ENCODE measurements around the genes ZMIZ1 and ZCCHC24.

GRCh38 chr10:77286727-77287197, 350.8 kb downstream of the KCNMA1 start:
- PRO-cap = no peak
CAGE:
- cytosol, long polyA minus RNA = no peak
- cytosol, long polyA plus RNA = no peak
- long polyA plus RNA = no peak
- nucleus, long polyA minus RNA = no peak
- nucleus, long polyA plus RNA = no peak

- PRO-cap = no peak
CAGE:
- cytosol, long polyA minus RNA = no peak
- cytosol, long polyA plus RNA = no peak
- long polyA plus RNA = no peak
- nucleus, long polyA minus RNA = no peak
- nucleus, long polyA plus RNA = no peak
These were observed 272.0 kb downstream of the KCNMA1 start for GRCh38 chr10:77365538-77366116.

- PRO-cap = no peak
CAGE:
- cytosol, long polyA minus RNA = no peak
- cytosol, long polyA plus RNA = no peak
- long polyA plus RNA = no peak
- nucleus, long polyA minus RNA = no peak
- nucleus, long polyA plus RNA = no peak
These were observed 220.3 kb downstream of the KCNMA1 start for GRCh38 chr10:77417309-77417782.

GRCh38 chr10:77496660-77497245, 140.9 kb downstream of the KCNMA1 start:
- PRO-cap = no peak
CAGE:
- cytosol, long polyA minus RNA = no peak
- cytosol, long polyA plus RNA = no peak
- long polyA plus RNA = no peak
- nucleus, long polyA minus RNA = no peak
- nucleus, long polyA plus RNA = no peak

DNA sequence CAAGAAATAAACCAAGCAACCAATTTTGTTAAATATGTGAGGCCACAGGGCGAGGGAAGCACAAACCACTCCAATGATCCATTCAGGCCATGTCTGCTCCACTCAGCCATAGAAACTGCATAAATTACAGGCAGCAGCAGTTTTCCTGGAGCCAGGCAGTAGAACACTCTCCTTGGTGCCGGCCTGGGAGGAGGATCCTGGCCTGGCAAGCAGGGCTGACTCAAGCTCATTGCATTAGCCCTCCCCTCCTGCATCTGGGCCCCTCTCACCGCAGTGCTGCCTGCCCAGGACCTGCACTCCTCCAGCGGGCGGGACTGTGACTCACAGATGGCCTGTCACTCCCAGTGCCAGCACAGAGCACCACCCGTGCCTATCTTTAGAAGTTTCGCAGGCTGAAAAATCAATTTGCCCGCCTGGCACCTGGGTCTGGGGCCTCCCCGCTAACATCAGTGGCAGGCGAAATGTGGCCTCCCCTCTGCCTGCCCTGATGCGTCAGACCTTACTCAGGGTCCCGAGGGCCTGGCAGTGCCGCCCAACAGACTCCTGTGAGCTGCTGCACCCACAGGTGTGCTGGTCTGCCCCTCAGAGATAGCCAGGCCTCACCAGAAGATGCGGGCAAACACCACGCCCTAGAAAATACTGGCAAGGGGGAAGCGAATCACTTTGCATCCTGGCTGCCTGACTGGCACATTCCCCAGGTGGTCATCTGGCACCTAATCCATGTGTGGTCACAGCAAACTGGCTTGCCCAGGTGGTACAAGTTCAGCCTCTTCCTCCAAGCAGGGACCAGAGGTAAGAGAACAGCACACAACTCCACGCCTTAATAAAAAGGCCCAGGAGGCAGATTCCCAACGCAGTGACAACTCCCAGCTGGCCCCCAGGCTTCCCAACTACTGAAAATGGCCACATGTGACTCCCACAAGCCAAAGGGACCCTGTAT, 123.7 kb downstream of the KCNMA1 start:
- PRO-cap = no peak
CAGE:
- cytosol, long polyA minus RNA = no peak
- cytosol, long polyA plus RNA = no peak
- long polyA plus RNA = no peak
- nucleus, long polyA minus RNA = no peak
- nucleus, long polyA plus RNA = no peak

- PRO-cap = no peak
CAGE:
- cytosol, long polyA minus RNA = no peak
- cytosol, long polyA plus RNA = no peak
- long polyA plus RNA = no peak
- nucleus, long polyA minus RNA = no peak
- nucleus, long polyA plus RNA = no peak
These were observed 99.6 kb downstream of the KCNMA1 start for GRCh38 chr10:77537543-77538834.

GRCh38 chr10:77638346-77638838, 784 bp upstream of the KCNMA1 start:
- PRO-cap = no peak
CAGE:
- cytosol, long polyA minus RNA = no peak
- cytosol, long polyA plus RNA = no peak
- long polyA plus RNA = no peak
- nucleus, long polyA minus RNA = no peak
- nucleus, long polyA plus RNA = no peak

DNA sequence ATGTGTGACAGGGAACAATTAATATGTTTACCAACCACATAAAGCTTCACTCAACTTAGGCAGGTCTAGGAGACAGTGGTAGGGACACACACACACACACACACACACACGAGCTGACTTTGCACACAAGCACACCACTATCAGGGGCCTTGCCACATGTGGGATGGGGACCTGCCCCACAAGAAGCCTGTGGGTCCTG, 70.3 kb downstream of the DLG5 start:
- PRO-cap = no peak
CAGE:
- cytosol, long polyA minus RNA = no peak
- cytosol, long polyA plus RNA = no peak
- long polyA plus RNA = no peak
- nucleus, long polyA minus RNA = no peak
- nucleus, long polyA plus RNA = no peak

DNA sequence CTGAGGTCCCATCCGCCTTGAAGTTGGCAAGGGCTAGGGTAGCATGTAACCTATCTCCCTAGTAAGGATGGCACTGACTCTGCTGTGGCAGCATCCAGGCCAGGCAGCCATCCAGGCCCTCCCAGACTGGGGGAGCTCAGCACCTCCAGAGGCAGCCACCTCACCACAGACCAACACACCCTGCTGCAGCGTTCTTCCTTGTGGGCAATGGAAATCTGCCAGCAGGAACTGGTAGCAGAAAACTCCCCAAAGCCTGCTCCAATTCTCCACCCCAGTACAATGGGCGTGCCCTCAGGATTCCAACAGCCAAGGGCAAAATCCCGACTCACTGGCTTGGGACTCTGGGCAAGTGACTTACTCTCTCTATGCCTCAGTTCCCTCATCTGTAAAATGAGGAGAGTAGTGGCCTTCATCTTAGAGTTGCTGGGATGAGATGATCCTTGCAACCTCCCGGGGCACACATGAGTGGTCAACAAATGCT, 27.4 kb downstream of the DLG5 start:
- PRO-cap = no peak
CAGE:
- cytosol, long polyA minus RNA = no peak
- cytosol, long polyA plus RNA = no peak
- long polyA plus RNA = no peak
- nucleus, long polyA minus RNA = no peak
- nucleus, long polyA plus RNA = no peak

GRCh38 chr10:78035035-78036128, 1.7 kb downstream of the RPS24 start:
- PRO-cap = no peak
CAGE:
- cytosol, long polyA minus RNA = no peak
- cytosol, long polyA plus RNA = start-site peak on the plus strand at chr10:78035517-78035591, 1,228 and 1,162 reads in 2 replicates
- long polyA plus RNA = no peak
- nucleus, long polyA minus RNA = no peak
- nucleus, long polyA plus RNA = no peak

DNA sequence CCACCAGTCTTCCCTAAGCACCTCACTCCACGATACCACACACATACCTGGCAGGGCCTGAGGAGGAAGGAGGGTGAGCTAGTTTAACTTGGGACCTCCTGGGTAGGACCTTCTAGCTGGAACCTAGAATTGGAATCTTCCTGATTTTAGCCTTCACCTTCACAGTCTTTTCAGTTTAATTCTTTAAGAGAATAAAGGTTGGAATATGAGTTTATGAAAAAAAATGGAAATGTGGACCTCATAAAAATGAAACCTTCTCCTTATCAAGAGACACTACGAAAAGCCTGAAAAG, 374.8 kb upstream of the ZMIZ1 start:
- PRO-cap = no peak
CAGE:
- cytosol, long polyA minus RNA = no peak
- cytosol, long polyA plus RNA = no peak
- long polyA plus RNA = no peak
- nucleus, long polyA minus RNA = no peak
- nucleus, long polyA plus RNA = no peak

- PRO-cap = bidirectional peak, plus-strand start at chr10:78974368, minus-strand start at chr10:78974237
CAGE:
- cytosol, long polyA minus RNA = no peak
- cytosol, long polyA plus RNA = no peak
- long polyA plus RNA = no peak
- nucleus, long polyA minus RNA = no peak
- nucleus, long polyA plus RNA = no peak
These were observed 94.8 kb upstream of the ZMIZ1 start for GRCh38 chr10:78973979-78974398.

DNA sequence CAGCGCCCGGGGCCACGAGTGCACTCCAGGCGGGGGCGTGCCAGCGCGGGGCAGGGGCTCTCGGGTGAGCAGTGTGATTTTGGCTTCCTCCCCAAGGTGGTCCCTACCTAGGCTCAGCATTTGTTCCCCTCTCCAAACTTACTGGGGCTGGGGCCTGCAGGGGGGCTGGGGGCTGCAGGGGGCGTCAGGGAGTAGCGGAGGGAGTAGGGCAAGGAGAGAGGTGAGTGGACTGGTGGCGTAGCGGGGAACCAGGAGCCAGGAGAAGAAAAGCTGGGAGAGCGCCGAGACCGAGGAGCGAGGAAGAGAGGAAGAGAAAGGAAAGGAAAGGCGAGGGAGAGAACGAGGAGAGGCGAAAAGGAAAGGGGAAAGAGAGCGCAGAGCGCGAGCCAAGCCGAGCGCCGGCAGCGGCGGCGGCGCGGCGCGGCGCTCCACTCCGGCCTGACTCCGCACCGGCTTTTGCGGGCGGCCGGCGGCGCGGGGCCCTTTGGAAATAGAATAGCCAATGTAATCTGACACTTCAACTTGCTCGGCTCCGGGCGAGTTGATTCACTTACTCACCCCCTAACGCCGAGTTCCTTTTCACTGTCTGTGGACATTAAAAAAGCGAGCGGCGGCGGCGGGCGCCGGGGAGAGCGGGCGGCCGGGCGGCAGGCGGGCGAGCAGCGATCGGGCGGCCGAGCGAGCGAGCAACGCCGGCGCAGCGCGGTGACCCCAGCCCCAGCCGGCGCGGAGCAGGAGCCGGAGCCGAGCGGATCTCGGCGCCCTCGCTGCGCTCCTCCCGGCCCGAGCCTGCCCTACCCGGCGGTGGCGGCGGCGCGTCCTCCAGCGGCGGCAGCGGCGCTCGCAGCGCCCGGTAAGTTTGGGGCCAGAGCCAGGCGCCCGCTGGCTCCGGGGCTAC, at the start of gene ZMIZ1:
Gene ZMIZ1 (plus strand): TSS at position 549 of the 898 bp plus-strand sequence.
- PRO-cap = bidirectional peak, plus-strand start at position 606 of the sequence, minus-strand start at position 430 of the sequence
CAGE:
- cytosol, long polyA minus RNA = start-site peak on the plus strand centred at position 558 of the sequence, 29 bp wide, 116 reads
- cytosol, long polyA plus RNA = start-site peak on the plus strand centred at position 553 of the sequence, 103 bp wide, 61 and 155 reads in 2 replicates
- long polyA plus RNA = start-site peak on the plus strand centred at position 609 of the sequence, 194 bp wide, 155 and 255 reads in 2 replicates
- nucleus, long polyA minus RNA = start-site peak on the plus strand centred at position 572 of the sequence, 27 bp wide, 984 reads
- nucleus, long polyA plus RNA = start-site peak on the plus strand centred at position 649 of the sequence, 276 bp wide, 233 and 157 reads in 2 replicates

GRCh38 chr10:79148169-79149273, 79.8 kb downstream of the ZMIZ1 start:
- PRO-cap = bidirectional peak, plus-strand start at chr10:79149046, minus-strand start at chr10:79148945
CAGE:
- cytosol, long polyA minus RNA = no peak
- cytosol, long polyA plus RNA = no peak
- long polyA plus RNA = no peak
- nucleus, long polyA minus RNA = no peak
- nucleus, long polyA plus RNA = no peak

- PRO-cap = no peak
CAGE:
- cytosol, long polyA minus RNA = no peak
- cytosol, long polyA plus RNA = no peak
- long polyA plus RNA = no peak
- nucleus, long polyA minus RNA = start-site peak on the minus strand at chr10:79223388-79223434, 6 reads
- nucleus, long polyA plus RNA = no peak
These were observed 123.9 kb upstream of the PPIF start for GRCh38 chr10:79222854-79224194.

- PRO-cap = no peak
CAGE:
- cytosol, long polyA minus RNA = no peak
- cytosol, long polyA plus RNA = no peak
- long polyA plus RNA = no peak
- nucleus, long polyA minus RNA = no peak
- nucleus, long polyA plus RNA = no peak
These were observed 82.4 kb upstream of the PPIF start for GRCh38 chr10:79264649-79265392.

DNA sequence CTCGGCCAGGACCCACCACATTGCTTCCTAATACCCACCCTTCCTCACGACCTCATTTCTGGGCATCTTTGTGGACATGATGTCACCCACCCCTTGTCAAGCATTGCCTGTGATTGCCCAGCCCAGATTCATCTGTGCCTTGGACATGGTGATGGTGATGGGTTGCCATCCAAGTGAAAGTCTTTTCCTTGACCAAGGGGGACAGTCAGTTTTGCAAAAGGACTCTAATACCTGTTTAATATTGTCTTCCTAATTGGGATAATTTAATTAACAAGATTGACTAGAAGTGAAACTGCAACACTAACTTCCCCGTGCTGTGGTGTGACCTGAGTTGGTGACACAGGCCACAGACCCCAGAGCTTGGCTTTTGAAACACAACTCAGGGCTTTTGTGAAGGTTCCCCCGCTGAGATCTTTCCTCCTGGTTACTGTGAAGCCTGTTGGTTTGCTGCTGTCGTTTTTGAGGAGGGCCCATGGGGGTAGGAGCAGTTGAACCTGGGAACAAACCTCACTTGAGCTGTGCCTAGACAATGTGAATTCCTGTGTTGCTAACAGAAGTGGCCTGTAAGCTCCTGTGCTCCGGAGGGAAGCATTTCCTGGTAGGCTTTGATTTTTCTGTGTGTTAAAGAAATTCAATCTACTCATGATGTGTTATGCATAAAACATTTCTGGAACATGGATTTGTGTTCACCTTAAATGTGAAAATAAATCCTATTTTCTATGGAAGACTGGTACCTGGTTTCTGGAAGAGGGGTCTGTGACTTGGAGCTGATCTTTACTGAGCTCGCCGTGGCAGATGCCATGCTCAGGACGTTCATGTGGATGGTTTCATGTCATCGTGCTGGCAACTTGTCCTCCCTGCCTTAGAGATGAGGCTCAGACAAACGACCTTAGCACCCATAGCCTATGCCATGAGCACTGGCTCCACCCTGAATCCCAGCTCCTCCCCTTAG, 7.0 kb downstream of the PPIF start:
- PRO-cap = no peak
CAGE:
- cytosol, long polyA minus RNA = no peak
- cytosol, long polyA plus RNA = no peak
- long polyA plus RNA = no peak
- nucleus, long polyA minus RNA = no peak
- nucleus, long polyA plus RNA = no peak

DNA sequence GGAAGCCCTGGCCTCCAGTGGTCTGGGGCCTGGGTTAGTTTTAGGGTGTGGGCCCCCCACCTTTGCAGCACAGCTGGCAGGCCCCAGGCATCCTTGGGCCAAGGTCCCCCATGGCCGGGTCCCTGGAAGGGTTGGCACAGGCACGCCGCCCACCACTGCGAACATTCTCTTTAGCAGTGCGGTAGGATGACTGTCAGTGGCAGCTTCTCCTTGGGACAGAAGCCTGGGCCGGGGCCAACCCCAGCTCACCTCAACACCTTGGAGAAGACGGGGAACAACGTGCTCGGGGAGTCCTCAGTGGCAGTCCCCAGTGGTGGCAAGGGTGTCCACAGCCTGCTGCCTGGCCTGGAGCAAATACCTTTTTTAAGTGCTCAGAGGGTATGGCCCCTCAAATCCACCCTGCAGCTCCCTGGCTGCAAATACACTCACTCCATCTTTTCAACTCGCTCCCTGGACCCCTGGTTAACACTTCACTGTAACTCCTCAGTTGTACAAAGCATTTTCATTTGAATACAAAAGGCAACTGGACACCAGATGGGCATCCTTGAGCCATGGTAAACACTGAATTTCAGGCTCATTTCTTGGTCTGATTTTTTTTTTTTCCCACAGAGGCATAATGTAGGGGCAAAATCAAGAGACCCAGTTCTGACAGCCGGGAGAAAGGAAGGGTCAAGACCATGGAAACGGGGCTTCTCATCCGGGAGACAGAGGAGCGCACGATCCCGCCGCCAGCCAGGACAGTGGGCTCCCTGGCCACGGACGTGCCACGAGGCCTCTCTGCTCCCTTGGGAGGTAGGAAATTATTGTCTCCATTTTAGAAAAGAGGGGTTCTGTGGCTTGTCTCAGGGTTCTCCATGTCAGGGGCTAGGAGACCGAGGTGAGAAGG, 37.2 kb downstream of the PPIF start:
- PRO-cap = no peak
CAGE:
- cytosol, long polyA minus RNA = no peak
- cytosol, long polyA plus RNA = no peak
- long polyA plus RNA = no peak
- nucleus, long polyA minus RNA = no peak
- nucleus, long polyA plus RNA = no peak

- PRO-cap = no peak
CAGE:
- cytosol, long polyA minus RNA = no peak
- cytosol, long polyA plus RNA = no peak
- long polyA plus RNA = no peak
- nucleus, long polyA minus RNA = no peak
- nucleus, long polyA plus RNA = no peak
These were observed 13.5 kb downstream of the ZCCHC24 start for GRCh38 chr10:79431861-79432456.

DNA sequence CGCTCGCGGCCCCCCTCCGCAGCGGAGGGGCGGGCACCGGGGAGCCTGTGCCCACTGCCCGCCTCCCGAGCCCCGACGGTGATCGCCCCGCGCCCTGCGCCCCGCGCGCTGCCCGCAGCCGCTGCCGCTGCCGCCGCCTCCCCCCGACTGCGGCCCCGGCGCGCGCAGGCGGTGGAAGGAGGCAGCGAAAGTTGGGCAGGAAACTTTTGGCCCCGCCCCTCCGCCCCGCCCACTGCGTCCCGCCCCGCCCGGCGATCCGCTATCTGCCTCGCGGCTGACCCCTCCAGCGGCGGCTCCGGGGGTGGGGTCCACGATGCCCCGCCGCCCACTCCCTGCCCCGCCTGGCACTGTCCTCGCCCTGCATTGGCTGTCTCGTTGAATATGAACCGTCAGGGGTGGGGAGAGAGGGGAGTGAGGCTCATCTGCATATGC, at the start of gene ZCCHC24:
Gene ZCCHC24 (minus strand): TSS at position 149 of the 432 bp plus-strand sequence.
- PRO-cap = unidirectional peak, minus-strand start at position 149 of the sequence
CAGE:
- cytosol, long polyA minus RNA = no peak
- cytosol, long polyA plus RNA = no peak
- long polyA plus RNA = start-site peak on the minus strand centred at position 152 of the sequence, 14 bp wide, 25 and 31 reads in 2 replicates
- nucleus, long polyA minus RNA = start-site peak on the minus strand centred at position 178 of the sequence, 61 bp wide, 30 reads
- nucleus, long polyA plus RNA = no peak